GM12878 (cell line): ENCODE results near the genes ETV3, FCRL3, OR10K2, OR6N1, OR6N2 and OR10J5.

DNA sequence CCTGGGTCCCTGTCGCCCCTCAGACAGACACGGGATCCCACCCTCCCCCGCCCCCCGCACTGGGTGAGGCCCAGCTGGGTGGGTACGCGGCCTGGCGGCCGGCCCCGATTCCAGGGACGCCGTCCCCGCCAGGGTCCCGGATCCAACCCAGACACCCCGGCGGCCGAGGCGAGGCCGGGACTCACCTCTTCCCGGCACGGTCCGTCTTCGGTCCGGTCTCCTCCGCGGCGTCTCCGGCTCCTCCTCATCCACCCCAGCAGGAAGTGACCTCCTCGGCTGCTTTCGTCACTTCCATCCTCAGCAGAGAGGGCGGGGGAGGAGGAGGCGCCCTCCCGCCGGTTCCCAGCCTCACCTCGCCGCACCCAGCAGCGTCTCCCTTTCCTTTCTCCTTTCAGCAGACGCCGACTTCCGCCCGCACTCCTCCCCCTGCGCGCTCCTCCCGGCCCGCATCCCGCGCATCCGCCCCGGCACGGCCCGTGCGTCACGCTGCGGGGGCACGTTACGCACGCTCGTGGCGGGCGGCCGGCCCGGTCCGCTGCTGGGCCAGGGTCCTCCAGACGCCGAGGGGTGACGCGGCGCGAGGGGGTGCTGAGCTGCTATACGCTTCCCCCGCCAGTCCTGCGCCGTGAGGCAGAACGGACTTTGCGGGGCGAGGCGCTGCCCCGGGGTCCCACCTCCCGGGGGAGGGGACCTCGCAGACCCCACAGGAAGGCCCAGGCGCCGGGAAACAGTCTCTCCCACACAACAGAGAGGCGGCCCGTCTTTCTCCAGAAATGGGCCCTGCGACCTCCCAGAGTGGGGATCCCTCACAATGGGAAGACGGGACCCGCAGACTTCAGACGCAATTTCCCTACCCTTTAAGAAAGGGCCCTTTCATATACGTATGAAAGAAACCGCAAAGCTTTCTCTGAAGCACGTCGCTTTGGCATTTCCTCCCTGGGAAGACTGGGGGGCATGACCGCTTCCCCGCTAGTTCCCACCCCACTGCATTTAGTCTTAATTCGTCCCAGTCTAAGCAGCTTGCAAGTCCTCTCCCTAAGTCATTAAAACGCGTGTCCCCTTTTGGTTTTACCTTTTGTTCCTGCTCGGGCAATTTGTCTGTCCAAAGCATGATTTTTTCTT is at the start of gene ETV3:
TSS of gene ETV3 (minus strand) at position 265 of the 1,122 bp plus-strand sequence.
- RAMPAGE, long total RNA = start-site peak on the minus strand centred at position 235 of the sequence, 42 bp wide, 44 and 67 reads in 2 replicates
- RRBS, 2 experiments = 2 to 4% methylated on average over 25 to 35 of the region's 97 CpGs
CAGE:
- cytosol, long polyA minus RNA = start-site peak on the minus strand centred at position 238 of the sequence, 18 bp wide, 15 reads
- cytosol, long polyA plus RNA = no peak
- long polyA plus RNA = start-site peak on the minus strand centred at position 240 of the sequence, 22 bp wide, 86 and 107 reads in 2 replicates
- nucleolus, long total RNA = start-site peak on the plus strand centred at position 343 of the sequence, 85 bp wide, 30 reads
- nucleus, long polyA plus RNA = no peak
- nucleus, long total RNA = no peak

DNA sequence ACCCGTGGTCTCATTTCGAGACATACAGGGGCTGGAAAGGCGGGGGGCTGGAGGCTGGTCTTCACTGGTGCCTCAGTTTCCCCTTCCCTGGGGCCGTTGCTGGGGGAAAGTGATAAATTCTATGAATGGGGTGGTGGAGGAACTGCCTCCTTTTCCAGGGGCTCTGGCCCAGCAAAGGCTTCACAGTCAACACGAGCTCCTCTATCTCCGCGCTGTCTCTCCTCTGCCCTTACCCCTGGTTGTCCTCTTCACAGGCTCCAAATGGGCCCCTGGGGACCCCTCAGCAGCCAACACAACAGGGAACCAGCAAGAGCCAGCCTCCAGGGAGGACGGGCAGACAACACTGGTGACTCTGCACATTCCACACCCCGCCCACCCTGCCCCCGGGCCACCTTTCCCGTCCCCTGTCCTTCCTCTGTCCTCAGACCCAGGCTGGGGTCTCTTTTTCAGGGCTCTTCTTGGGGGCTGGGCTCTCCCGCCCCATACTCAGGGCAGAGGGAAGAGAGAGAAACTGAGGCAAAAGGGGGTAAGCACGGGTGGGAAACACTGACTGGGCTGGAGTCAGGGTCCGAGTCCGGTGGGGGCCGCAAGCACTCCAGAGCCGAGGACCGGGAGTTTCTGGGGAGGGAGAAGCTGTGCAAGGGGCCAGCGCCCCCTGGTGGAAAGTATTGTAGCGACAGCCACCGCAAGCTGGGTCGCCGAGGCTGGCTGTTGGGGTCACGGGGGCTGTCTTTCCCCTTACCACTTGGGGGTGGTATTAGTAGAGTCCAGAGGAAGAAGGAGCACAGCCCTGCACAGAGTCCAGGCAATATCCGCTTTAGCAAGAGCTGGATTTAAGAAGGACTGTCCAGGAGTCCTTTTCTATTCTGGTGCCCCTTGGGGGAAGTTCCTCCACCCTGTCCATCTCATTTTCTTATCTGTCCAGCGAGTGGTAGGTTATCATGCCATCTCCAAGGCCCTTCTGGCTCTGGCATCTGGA is 17.6 kb upstream of the ETV3 start:
- RAMPAGE, long total RNA = no peak
- RRBS, 2 experiments = no CpG with 5 or more reads among the region's 26 CpGs
CAGE:
- cytosol, long polyA minus RNA = no peak
- cytosol, long polyA plus RNA = no peak
- long polyA plus RNA = no peak
- nucleolus, long total RNA = no peak
- nucleus, long polyA plus RNA = no peak
- nucleus, long total RNA = no peak

- RAMPAGE, long total RNA = no peak
CAGE:
- cytosol, long polyA minus RNA = no peak
- cytosol, long polyA plus RNA = no peak
- long polyA plus RNA = no peak
- nucleolus, long total RNA = no peak
- nucleus, long polyA plus RNA = no peak
- nucleus, long total RNA = no peak
Observed at GRCh38 chr1:157249156-157249360, 110.9 kb upstream of the ETV3 start.

DNA sequence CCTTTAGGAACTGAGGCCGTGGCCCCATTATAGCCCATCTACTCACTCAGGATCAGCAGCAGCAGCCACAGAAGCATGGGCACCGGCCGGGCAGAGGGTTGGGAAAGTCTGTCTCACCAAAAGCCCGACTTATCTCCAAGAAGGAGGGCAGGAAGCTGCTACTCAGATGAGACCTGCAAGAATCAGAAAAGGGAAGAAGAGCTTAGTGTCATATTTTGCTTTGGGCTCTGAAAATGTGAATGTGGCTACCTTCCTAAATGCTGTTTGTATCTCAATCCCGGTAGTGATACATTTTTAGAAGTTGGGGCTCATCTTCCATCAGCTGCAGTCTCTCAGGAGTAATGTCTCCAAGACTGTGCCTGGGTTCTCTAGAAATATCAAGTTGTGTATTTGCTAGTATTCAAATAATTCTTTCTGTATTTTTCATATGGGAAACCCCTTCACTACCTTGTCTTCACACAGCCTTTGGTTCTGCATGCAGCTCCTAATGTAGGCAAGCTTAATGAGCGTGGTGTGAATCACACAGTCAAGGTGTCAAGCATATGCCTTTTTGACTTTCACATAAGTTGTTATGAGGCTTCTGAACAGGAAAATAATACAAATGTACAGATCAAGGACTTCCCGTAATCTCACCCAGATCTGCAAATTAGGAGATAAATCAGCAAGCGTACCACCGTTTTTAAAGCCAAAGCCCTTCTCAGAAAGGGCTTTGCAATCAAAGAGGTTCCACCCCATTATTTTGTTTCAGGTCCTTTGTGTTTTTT is at the start of gene FCRL3:
TSS of gene FCRL3 (minus strand) at position 357 of the 764 bp plus-strand sequence.
- RAMPAGE, long total RNA = no peak
- RRBS, 2 experiments = no CpG with 5 or more reads among the region's 9 CpGs
CAGE:
- cytosol, long polyA minus RNA = no peak
- cytosol, long polyA plus RNA = no peak
- long polyA plus RNA = no peak
- nucleolus, long total RNA = no peak
- nucleus, long polyA plus RNA = start-site peak on the minus strand centred at position 356 of the sequence, 32 bp wide, 95 and 35 reads in 2 replicates
- nucleus, long total RNA = no peak

DNA sequence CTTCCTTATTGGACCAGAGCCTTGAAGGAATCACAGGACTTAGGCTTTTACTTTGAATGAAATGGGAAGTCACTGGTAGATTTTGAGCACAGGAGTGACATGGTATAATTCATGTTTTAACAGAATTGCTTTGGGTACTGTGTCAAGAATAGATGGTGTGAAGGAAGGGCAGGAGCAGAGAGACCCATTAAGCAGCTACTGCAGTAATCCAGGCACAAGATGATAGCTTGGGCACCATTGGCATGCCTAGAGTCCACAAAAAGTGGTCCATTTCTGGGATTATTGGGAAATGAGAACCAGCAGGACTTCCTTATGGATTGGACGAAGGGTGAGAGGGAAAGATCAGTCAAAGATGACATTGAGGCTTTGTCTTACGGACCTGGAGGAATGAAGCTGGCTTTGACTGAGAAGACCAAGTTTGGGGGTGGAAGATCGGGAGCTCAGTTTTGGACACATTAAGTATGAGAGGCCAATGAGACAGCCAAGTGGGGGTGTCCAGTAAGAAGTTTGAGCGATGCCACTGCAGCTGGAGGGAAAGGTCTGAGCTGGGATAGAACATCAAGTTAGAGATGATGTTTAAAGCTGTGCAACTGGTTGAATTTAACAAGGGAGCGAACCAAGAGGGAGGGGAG is 52.6 kb downstream of the KIRREL1 start:
- RAMPAGE, long total RNA = no peak
- RRBS, 2 experiments = no CpG with 5 or more reads among the region's 5 CpGs
CAGE:
- cytosol, long polyA minus RNA = no peak
- cytosol, long polyA plus RNA = no peak
- long polyA plus RNA = no peak
- nucleolus, long total RNA = no peak
- nucleus, long polyA plus RNA = no peak
- nucleus, long total RNA = no peak

DNA sequence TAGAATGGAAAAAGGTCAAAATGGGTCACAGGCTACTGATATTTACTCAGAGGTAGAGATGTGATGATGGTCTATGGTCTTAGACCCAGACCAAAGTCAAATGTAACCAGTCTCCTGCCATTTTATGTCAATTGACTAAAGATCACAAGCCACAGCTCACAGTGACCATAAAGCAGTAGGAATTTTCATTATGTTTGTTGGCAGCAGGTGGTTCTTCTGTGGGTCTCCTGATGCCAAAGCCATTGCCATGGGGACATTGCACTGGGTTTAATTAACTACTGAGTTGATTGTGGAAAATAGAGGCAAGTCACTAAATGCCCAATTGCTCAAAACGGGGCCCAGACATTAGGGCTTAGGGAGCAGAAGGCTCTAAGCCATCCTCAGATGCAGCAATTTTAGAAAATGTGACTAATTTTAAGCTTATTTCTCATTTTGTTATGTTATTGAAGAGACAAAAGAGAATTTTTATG is at the start of gene OR10K2:
TSS of gene OR10K2 (minus strand) at position 101 of the 470 bp plus-strand sequence.
- RAMPAGE, long total RNA = no peak
- RRBS, 2 experiments = no CpG with 5 or more reads among the region's 1 CpG
CAGE:
- cytosol, long polyA minus RNA = no peak
- cytosol, long polyA plus RNA = no peak
- long polyA plus RNA = no peak
- nucleolus, long total RNA = no peak
- nucleus, long polyA plus RNA = no peak
- nucleus, long total RNA = no peak

GRCh38 chr1:158772007-158772378 is at the start of gene OR6N1:
OR6N1 (minus strand) TSS chr1:158772195.
- RAMPAGE, long total RNA = no peak
- RRBS, 2 experiments = no CpG with 5 or more reads among the region's 3 CpGs
CAGE:
- cytosol, long polyA minus RNA = no peak
- cytosol, long polyA plus RNA = no peak
- long polyA plus RNA = no peak
- nucleolus, long total RNA = no peak
- nucleus, long polyA plus RNA = no peak
- nucleus, long total RNA = no peak

DNA sequence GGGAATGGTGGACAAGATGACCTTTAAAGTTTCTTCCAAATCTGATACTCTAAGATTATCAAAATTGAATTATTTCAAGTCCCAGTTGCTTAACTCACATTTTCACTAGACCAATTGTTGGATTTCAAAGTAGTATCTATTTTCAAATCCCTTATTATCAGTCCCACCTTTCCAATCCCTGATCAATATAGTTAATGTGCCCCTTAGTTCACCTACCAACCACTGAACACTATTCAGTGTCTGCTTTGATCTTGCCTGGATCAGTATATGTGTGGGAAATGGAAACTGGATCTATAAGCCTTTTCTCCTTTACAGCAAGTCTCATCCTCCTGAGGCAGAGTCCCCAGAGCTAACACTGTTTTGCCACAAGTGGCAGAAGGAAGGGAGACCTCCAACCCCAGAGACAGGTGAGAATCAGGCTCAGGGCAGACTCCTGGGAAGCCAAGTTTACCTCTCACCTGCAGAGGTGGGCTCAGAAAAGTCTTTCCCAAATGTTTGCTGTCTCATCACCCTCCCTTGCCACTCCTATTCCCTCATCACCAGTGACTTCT is at the start of gene OR6N2:
TSS of gene OR6N2 (minus strand) at position 251 of the 551 bp plus-strand sequence.
- RAMPAGE, long total RNA = no peak
CAGE:
- cytosol, long polyA minus RNA = no peak
- cytosol, long polyA plus RNA = no peak
- long polyA plus RNA = no peak
- nucleolus, long total RNA = no peak
- nucleus, long polyA plus RNA = no peak
- nucleus, long total RNA = no peak

GRCh38 chr1:158952424-158952934 is 21.1 kb downstream of the PYHIN1 start:
- RAMPAGE, long total RNA = no peak
- RRBS, 2 experiments = no CpG with 5 or more reads among the region's 15 CpGs
CAGE:
- cytosol, long polyA minus RNA = no peak
- cytosol, long polyA plus RNA = no peak
- long polyA plus RNA = no peak
- nucleolus, long total RNA = no peak
- nucleus, long polyA plus RNA = no peak
- nucleus, long total RNA = no peak

- RAMPAGE, long total RNA = no peak
- RRBS, 2 experiments = no CpG with 5 or more reads among the region's 14 CpGs
CAGE:
- cytosol, long polyA minus RNA = no peak
- cytosol, long polyA plus RNA = no peak
- long polyA plus RNA = no peak
- nucleolus, long total RNA = no peak
- nucleus, long polyA plus RNA = no peak
- nucleus, long total RNA = no peak
Observed at GRCh38 chr1:159005333-159006439, 3.1 kb upstream of the PYDC5 start.

- RAMPAGE, long total RNA = no peak
- RRBS, 2 experiments = no CpG with 5 or more reads among the region's 9 CpGs
CAGE:
- cytosol, long polyA minus RNA = no peak
- cytosol, long polyA plus RNA = no peak
- long polyA plus RNA = no peak
- nucleolus, long total RNA = no peak
- nucleus, long polyA plus RNA = no peak
- nucleus, long total RNA = no peak
Observed at GRCh38 chr1:159141500-159141802, 30.0 kb upstream of the CADM3 start.

DNA sequence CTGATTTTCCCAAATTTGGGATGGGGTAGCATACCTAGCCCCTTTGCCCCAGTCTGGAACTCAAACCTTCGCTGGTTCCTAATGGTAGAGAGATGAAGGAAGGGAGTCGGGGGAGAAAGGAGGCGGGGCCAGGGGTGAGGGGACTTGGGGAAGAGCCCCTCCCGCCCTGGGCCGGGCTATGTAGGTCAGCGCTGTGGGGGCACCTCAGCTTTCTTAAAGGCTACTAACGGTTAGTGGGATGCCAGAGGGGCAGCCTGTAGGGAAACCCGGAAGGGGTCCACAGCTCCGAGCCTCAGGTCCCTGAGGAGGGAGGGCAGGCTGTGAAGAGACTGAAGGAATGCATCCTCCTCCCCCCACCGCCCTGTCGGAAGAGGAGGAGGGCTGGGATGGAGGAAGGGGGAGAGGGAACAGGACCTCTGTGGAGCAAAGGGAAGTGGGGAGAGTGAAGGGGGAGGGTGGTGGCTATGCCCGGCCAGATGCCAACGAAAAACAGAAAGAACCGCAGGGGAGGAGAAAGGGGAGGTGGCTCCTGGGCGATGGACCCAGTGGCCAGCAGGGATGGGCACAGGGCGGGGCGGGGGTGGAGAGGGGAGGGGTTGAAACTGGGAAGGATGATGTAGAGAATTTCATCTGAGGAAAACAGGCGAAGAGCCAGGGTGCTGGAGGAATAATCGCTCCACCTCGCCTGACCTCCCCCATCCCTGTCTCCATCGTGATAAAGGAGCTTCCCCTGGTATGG is 1.4 kb downstream of the CADM3 start:
- RAMPAGE, long total RNA = no peak
- RRBS, 2 experiments = under 1 to 4% methylated on average over 3 of the region's 21 CpGs
CAGE:
- cytosol, long polyA minus RNA = no peak
- cytosol, long polyA plus RNA = no peak
- long polyA plus RNA = no peak
- nucleolus, long total RNA = no peak
- nucleus, long polyA plus RNA = no peak
- nucleus, long total RNA = no peak

GRCh38 chr1:159188101-159188800 is 16.4 kb upstream of the ACKR1 start:
- RAMPAGE, long total RNA = no peak
- RRBS, 2 experiments = 4% methylated on average over 18 of the region's 29 CpGs; no CpG with 5 or more reads in 1 of the 2 experiments
CAGE:
- cytosol, long polyA minus RNA = no peak
- cytosol, long polyA plus RNA = no peak
- long polyA plus RNA = no peak
- nucleolus, long total RNA = no peak
- nucleus, long polyA plus RNA = start-site peak on the minus strand at chr1:159188559-159188592, 6 and 9 reads in 2 replicates
- nucleus, long total RNA = no peak

- RAMPAGE, long total RNA = no peak
- RRBS, 2 experiments = no CpG with 5 or more reads among the region's 11 CpGs
CAGE:
- cytosol, long polyA minus RNA = no peak
- cytosol, long polyA plus RNA = no peak
- long polyA plus RNA = no peak
- nucleolus, long total RNA = no peak
- nucleus, long polyA plus RNA = no peak
- nucleus, long total RNA = no peak
Observed at GRCh38 chr1:159196684-159197781, 7.6 kb upstream of the ACKR1 start.

- RAMPAGE, long total RNA = no peak
- RRBS, 2 experiments = no CpG with 5 or more reads among the region's 7 CpGs
CAGE:
- cytosol, long polyA minus RNA = no peak
- cytosol, long polyA plus RNA = no peak
- long polyA plus RNA = no peak
- nucleolus, long total RNA = no peak
- nucleus, long polyA plus RNA = no peak
- nucleus, long total RNA = no peak
Observed at GRCh38 chr1:159203961-159204660, 564 bp upstream of the ACKR1 start.

GRCh38 chr1:159535716-159536160 is at the start of gene OR10J5:
OR10J5 (minus strand) TSS chr1:159536007.
- RAMPAGE, long total RNA = no peak
- RRBS, 2 experiments = no CpG with 5 or more reads among the region's 2 CpGs
CAGE:
- cytosol, long polyA minus RNA = no peak
- cytosol, long polyA plus RNA = no peak
- long polyA plus RNA = no peak
- nucleolus, long total RNA = no peak
- nucleus, long polyA plus RNA = no peak
- nucleus, long total RNA = no peak

DNA sequence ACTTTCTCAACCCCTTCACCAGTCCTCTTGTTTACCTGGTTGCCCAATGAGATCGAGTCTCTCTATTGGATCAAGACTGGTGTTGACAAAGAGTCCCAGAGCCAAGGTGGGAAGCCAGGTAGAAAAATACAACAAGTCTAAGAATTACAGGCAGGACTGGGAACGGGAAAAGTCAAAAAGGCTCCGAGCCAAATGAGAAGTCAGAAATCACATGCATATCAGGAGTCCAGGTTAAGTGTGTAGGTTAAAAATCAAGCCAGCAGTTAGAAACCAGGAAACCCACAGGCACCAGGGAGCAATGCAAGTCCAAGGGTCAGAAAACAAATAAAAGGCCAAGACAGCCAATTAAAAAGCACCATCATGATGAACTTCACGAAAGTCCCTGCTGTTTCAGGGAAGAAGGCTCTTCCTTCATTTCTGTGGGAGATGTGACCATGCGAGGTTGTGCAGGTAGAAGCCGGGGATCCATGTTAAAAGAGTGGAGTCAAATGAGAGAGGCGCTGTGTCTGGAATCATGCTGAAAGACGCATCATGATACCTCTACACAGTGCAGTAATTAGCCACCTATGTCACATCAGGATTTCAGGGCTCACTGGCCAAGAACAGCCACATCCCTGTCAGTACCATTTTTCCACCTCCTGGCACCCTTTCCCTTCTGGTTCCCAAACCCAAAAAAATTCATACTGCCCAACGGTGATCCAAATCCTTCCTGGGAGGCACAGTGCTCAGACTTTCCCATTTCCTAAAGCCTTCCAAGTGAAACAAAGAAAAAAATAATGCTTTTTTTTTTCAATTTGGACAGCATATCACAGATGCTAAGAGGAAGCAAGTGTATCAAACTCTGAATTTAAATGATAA is 27.1 kb upstream of the DUSP23 start:
- RAMPAGE, long total RNA = no peak
- RRBS, 2 experiments = no CpG with 5 or more reads among the region's 9 CpGs
CAGE:
- cytosol, long polyA minus RNA = no peak
- cytosol, long polyA plus RNA = no peak
- long polyA plus RNA = no peak
- nucleolus, long total RNA = no peak
- nucleus, long polyA plus RNA = no peak
- nucleus, long total RNA = no peak

GRCh38 chr1:159913586-159914531 is 11.4 kb downstream of the TAGLN2 start:
- RAMPAGE, long total RNA = no peak
- RRBS, 2 experiments = no CpG with 5 or more reads among the region's 5 CpGs
CAGE:
- cytosol, long polyA minus RNA = no peak
- cytosol, long polyA plus RNA = no peak
- long polyA plus RNA = no peak
- nucleolus, long total RNA = no peak
- nucleus, long polyA plus RNA = no peak
- nucleus, long total RNA = no peak

GRCh38 chr1:159922820-159923115 is 2.5 kb downstream of the TAGLN2 start:
- RAMPAGE, long total RNA = no peak
- RRBS, 2 experiments = no CpG with 5 or more reads among the region's 6 CpGs
CAGE:
- cytosol, long polyA minus RNA = no peak
- cytosol, long polyA plus RNA = no peak
- long polyA plus RNA = no peak
- nucleolus, long total RNA = no peak
- nucleus, long polyA plus RNA = no peak
- nucleus, long total RNA = no peak

- RAMPAGE, long total RNA = no peak
- RRBS, 2 experiments = 72 to 74% methylated on average over 5 of the region's 9 CpGs
CAGE:
- cytosol, long polyA minus RNA = no peak
- cytosol, long polyA plus RNA = no peak
- long polyA plus RNA = no peak
- nucleolus, long total RNA = no peak
- nucleus, long polyA plus RNA = no peak
- nucleus, long total RNA = no peak
Observed at GRCh38 chr1:159934438-159934948, 9.2 kb upstream of the TAGLN2 start.